Osteoblast (primary cell): ENCODE measurements around the genes MRPS10 and KLHDC3.

DNA sequence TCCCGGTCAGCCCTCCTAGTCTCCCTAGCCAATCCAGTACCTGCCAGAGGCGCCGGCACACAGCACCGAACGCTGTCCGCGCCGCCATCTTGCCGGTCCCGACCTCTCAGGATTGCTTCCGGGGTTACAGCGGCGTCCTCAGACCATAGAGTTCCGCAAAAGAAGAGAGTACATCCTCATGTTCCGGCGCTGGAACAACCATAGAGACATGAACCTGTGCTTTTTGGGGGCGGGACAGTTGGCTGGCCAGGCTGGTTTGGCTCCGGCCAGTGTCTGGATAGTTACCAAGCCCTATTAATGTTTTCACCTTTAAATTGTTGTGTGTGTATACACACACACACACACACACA lies at the start of gene MRPS10:
Gene MRPS10, minus strand, starts transcription at position 100 of the 350 bp plus-strand sequence.
- CAGE, long polyA plus RNA = start-site peak on the minus strand centred at position 100 of the sequence, 20 bp wide, 557 and 508 reads in 2 replicates
- RRBS = 2% methylated on average over 15 of the region's 18 CpGs

DNA sequence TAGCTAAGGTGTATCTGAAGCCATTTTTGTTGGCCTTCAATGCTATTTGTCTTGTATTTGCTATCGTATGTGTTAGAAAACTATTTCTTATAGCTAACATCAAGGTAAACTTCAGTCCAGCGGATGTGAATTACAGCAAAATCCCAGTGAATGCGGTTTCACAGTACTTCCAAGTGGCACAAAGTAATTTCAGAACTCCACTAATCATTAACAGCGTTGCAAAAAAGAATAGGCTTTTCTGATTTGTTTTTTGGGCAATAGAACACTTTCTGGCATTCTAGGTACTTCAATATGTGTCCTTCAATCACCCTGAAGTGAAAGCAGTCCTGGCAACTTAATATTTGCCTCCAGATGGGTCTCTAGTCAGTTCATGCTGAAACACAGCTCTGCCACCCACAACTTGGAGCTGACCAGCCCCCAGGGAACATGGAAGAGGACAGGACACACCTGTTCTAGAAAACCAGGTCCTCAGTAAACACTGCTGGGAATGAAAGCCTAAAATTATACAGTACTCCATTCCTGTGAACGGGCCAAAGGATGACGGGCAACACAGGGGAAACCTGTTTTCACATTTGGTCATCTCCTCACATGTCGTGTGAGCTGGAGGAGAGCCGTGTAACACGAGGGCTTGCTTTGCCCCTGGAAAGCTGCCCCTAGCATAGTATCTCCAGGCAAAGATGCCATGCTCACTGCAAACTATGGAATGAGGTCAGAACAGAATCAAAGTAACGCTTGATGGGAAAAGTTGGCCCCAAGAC lies 9.7 kb upstream of the MRPS10 start:
- CAGE, long polyA plus RNA = no peak
- RRBS = no CpG with 5 or more reads among the region's 10 CpGs

GRCh38 chr6:42278109-42278504 lies 60.4 kb upstream of the MRPS10 start:
- CAGE, long polyA plus RNA = no peak
- RRBS = no CpG with 5 or more reads among the region's 4 CpGs

DNA sequence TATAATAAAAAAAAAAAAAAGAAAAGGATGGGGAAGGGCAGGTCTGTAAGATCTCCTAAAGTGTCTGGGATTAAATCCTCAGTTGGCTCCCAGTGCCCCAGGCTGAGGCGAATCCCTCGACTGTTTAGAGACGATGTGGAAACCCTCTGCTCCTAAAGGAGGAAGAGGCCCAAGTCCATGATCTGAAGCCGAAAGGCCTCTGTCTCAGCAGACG lies 69.5 kb upstream of the MRPS10 start:
- CAGE, long polyA plus RNA = no peak
- RRBS = no CpG with 5 or more reads among the region's 5 CpGs

GRCh38 chr6:42407195-42407760 lies 44.4 kb downstream of the TRERF1 start:
- CAGE, long polyA plus RNA = no peak
- RRBS = no CpG with 5 or more reads among the region's 11 CpGs

DNA sequence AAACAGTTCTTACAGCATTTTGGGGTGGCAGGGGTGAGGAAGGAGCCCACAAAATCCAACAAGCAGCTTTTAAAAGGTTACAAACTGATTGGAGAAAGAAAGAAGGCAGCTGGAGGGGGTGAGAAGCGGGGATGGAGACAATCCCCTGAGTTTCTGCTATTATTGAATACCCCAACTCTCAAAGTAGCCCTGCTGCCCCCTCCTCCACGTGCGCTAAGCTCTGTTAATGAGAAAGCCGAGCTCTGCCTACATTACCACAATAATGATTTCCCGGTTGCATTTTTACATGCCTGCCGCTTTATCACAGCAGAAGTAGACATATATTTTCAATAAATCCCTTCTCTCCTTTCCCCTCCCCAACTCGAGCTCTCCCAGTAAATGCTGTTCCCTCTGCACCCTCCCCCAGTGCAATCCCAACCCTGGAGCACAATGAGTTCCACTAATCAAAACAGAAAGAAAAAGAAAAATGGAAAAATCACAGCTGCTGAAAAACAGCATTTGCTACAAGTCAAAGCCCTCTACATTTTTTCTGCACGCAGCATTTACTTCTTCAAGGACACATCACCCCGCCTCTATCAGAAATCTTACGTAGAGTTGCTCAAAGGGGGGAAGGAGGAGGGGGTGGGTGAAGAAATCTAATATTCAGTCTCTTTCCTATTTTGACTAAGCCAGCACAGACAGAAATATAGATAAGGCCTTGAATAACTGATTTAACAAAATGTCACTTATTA lies 10.8 kb downstream of the TRERF1 start:
- CAGE, long polyA plus RNA = no peak
- RRBS = no CpG with 5 or more reads among the region's 10 CpGs

DNA sequence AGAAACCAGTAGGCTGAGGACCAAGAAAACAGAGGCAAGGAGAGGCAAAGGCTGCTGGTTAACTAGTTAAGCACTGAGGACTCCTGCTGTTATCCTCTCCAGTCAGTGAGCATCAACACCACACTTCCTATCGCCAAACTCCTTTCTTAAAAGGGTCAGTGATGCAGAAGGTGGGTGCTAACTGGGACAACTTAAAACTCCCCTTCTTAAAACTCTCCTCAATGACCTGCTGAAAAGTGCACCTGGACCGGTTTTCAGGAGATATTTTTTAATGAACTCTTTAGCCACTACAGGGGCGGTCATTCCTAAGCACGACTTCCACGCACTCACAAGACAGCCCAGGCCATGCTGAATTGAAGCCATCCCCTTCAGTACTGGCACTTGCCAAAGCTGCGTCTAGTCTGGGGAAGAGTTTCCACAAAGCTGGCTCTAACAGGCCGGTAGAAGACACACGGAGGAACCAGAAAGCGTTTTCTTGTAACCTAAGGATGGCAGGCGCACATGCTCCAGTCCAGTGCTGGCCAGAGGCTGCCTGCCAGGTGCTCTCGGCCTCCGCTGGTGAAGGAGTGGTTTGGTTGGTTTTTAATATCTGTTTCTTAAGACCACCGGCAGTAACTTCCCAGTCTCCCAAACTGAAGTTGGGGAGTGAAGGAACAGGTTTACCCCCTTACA lies 1.5 kb downstream of the TRERF1 start:
- CAGE, long polyA plus RNA = no peak
- RRBS = no CpG with 5 or more reads among the region's 13 CpGs

DNA sequence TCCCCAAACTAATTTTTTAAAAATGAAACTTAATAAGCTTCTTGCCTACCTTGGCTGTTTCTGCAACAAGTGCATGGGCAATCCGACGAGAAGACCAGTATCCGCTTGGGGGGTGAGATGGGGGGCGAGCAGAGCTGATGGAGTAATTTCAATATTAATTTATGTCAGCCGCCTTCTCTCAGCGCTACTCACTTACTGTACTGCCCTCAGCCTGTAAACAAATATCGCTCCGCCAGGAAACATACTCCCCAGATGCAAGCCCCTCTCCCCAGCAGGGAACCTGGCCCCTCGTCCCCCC lies 649 bp downstream of the TRERF1 start:
- CAGE, long polyA plus RNA = no peak
- RRBS = no CpG with 5 or more reads among the region's 9 CpGs

- CAGE, long polyA plus RNA = no peak
- RRBS = no CpG with 5 or more reads among the region's 23 CpGs
Measured at GRCh38 chr6:42454175-42455139, 2.7 kb upstream of the TRERF1 start.

- CAGE, long polyA plus RNA = no peak
Measured at GRCh38 chr6:42555813-42556025, 8.1 kb upstream of the UBR2 start.

GRCh38 chr6:42744865-42745586 lies 877 bp downstream of the TBCC start:
- CAGE, long polyA plus RNA = no peak
- RRBS = 7% methylated on average over 6 of the region's 29 CpGs

DNA sequence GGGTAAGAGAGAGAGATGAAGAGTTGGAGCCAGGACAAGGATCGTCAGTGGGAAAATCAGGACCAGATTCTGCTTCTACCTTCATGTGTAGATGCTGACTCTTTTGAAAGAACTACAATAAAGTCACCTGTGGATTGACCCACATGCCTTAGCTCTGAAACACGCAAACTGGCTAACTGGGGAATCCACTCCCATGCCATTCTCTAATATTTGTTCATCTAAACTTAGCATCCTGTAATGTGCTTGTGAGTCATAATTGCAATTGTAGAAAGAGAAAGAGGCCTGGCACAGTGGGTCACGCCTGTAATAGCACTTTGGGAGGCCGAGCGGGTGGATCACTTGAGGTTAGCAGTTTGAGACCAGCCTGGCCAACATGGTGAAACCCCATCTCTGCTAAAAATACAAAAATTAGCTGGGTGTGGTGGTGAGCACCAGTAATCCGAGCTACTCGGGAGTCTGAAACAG lies 15.5 kb upstream of the BICRAL start:
- CAGE, long polyA plus RNA = no peak
- RRBS = no CpG with 5 or more reads among the region's 7 CpGs

GRCh38 chr6:42769863-42770146 lies 12.0 kb upstream of the BICRAL start:
- CAGE, long polyA plus RNA = no peak
- RRBS = no CpG with 5 or more reads among the region's 2 CpGs

GRCh38 chr6:42788564-42789433 lies 6.9 kb downstream of the BICRAL start:
- CAGE, long polyA plus RNA = no peak
- RRBS = no CpG with 5 or more reads among the region's 8 CpGs

DNA sequence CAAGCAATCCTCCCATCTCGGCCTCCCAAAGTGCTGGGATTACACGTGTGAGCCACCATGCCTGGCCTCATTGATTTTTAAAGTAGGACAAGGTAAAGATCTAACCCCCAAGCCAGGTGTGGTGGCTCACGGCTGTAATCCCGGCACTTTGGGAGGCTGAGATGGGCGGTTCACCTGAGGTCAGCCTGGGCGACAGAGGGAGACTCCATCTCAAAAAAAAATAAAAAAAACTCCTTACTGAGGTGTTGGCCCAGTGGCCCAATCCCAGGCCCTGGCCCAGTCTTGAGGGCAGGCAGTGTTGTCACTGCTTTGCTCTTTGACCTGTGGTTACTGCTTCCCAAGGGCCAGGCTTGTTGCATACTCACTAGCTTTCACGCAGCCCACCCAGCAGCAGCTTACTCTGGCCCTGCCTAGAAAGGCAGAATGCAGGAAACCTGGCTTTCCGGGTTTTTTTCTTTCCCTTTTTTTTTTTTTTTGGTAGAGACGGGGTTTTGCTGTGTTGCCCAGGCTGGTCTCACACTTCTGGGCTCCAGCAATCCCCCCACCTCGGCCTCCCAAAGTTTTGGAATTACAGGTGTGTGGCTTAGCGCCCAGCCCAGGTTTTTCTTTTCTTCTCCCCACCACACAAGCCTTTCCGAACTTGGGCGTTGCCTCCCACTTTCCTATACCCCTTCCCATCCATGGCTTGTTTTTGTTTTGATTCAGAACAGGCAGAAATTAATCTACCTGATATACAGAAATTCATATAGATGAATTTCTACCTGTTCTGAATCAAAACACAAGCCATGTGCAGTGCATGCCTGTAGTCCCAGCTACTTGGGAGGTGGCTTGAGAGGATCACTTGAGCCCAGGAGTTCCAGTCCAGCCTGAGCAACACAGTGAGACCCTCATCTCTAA lies 13.3 kb downstream of the CNPY3 start:
- CAGE, long polyA plus RNA = no peak
- RRBS = no CpG with 5 or more reads among the region's 13 CpGs

GRCh38 chr6:43014025-43014982 lies at the start of gene KLHDC3:
TSS of gene KLHDC3 (plus strand) at chr6:43014249.
- CAGE, long polyA plus RNA = start-site peak on the plus strand at chr6:43014199-43014280, 910 and 612 reads in 2 replicates
- RRBS = 1% methylated on average over 14 of the region's 38 CpGs

DNA sequence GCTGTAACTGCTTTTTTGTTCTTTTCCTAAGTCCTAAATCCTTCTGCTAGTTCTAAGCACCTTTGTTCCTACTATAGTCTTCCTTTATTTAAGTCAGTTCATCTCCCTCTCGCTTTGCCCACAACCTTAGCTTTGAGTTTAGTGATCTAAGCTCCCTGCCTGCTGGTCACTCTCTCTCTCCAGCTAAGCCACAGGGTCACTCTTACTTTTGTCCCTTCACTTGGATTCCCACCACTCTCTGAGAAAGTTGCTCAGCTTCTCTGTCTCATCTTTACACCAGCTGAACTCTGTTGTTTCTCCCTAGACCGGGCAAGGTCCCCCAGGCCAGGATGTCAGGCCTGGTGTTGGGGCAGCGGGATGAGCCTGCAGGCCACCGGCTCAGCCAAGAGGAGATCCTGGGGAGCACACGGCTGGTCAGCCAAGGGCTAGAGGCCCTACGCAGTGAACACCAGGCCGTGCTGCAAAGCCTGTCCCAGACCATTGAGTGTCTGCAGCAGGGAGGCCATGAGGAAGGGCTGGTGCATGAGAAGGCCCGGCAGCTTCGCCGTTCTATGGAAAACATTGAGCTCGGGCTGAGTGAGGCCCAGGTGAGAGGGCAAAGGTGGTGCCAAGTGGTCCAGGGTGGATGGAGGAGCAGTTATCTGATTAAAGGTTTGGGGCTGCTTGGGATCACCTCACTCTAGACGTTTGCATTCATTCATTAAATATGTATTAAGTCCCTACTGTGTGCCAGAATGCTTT lies 1.7 kb downstream of the KLC4 start:
- CAGE, long polyA plus RNA = no peak
- RRBS = 78% methylated on average over 3 of the region's 12 CpGs

- CAGE, long polyA plus RNA = no peak
- RRBS = no CpG with 5 or more reads among the region's 18 CpGs
Measured at GRCh38 chr6:43141931-43142491, 29.1 kb upstream of the SRF start.

DNA sequence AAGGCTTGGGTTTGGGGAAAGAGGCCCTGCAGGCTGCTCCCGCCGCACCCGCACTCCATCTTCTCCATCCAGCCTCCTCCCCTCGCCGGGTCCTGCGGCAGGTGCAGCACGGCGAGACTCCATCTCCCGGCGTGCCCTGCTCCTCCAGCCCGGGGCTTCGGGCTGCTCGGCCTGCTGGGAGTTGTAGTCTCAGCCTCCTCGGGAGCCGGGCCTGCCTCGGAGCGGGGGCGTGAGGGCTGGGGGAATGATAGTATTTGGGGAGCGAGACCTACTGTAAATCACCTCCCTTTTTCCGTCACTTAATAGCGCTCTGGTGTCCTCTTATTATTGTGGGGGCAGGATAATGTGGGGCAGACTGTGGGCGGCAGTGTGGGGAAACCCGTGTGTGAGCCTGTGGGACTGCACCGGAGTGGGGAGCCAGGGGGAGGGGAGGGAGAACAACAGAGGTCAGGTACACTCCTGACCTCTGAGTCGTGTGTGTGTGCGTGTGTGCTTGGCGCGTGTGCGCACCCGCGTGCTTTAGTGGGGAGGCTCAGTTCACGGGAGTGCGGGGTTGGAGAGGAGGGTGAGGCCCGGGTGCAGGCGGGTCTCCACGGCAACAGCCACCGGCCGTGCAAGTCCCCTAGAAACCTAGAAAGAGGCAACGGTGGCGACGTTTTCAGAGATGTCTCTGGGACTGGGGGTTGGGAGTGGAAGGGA lies 4.0 kb downstream of the TTBK1 start:
- CAGE, long polyA plus RNA = no peak
- RRBS = 3% methylated on average over 10 of the region's 41 CpGs

DNA sequence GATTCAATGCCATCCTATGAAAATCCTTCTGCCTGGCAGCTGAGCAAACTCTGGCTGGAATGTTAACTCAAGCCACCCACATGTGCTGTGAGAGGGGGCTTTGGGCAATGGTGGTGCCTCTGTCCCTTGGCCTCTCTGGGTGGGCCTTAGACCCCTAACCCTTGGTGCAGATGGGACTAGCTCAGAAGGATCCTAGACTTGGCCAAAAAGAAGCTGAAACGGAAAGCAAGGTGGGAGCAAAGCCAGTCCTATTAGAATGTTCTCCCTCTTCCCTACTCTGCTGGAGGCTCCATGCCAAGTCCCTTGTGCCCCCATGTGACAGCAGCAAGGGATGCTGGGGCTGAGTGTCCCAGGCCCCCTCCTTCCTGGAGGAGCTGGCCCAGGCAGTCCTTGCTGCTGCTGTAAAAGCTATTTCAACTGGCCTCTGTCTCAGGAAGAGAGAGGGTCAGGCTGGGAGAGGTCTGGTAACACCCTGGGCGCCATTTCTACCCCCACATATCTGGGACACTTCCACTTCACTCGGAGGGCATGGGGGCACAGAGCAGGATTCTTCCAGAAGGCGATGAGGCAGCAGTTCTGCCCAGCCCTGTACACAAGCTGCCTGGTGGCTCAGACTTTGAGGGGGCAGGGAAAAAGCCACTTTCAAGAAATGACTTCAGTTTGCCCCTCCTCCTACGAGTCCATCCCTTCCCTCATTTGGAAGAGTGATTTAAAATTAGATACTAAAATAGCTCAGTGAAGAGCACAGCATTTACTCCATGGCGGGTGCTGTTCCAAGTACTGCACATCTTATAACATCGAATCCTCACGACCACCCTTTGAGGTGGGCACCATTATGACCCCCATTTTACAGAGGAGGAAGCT lies 25.1 kb downstream of the TTBK1 start:
- CAGE, long polyA plus RNA = no peak
- RRBS = no CpG with 5 or more reads among the region's 8 CpGs